Neutrophil (primary cell): Measurements from ENCODE around the gene PEDS1.

DNA sequence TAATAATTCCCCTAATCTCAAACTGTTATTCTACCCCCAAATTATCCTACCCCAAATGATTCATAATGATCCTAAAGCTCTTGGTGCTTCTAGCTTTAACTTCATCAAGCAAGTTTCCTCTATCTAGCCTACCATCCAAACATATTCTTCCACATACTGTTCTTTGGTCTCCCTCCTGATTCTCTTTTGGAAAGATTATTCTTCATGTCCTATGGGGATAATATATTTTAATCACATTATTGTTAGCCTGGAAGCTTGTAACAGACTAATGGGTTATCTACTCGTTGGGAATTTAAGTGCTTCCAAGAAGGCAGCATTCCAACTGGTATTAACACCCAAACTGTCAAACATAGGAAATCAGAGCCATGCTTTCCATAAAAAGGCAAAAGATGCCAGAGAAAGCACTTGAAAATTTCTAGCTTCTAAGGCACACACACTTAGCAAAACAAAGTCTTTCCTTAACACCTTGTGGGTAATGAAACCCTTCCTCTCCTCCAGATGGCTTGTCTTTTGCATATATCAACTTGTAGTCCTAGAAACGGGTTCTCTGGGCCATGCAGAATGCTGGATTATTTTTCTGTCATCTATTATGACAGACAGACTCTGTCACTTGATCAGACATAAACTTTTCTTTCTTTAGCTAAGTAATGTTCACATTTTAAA is 41.6 kb downstream of the B4GALT5 start:
- PRO-cap: no peak

- PRO-cap: no peak
Measured at GRCh38 chr20:49704953-49705898, 8.5 kb downstream of the B4GALT5 start.

DNA sequence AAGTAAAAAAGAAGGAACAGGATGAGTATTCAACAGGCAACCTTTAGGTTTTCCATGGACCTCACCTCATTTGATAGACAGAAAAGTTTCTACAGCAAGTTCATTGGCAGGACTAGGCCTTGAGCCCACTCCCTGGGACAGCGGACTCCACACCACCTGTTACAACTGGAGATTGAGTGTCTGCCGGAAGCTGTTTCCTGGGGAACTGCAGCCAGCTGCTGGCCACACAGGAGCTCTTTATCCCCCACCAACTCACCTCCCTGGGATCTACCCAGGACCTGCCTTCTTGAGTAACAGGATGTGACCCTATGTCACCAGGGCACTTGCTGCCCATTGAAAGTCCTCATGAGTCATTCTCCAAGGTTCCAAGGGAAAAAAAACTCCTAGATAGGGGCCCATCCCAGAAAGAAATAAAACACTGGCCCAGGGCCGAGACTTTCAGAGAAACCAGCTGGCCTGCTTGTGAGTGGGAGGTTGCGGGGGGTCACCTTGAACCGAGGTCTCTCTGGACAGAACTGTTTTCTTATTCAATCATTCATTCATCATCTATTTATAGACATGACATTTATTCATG is 37.4 kb upstream of the SLC9A8 start:
- PRO-cap: no peak

DNA sequence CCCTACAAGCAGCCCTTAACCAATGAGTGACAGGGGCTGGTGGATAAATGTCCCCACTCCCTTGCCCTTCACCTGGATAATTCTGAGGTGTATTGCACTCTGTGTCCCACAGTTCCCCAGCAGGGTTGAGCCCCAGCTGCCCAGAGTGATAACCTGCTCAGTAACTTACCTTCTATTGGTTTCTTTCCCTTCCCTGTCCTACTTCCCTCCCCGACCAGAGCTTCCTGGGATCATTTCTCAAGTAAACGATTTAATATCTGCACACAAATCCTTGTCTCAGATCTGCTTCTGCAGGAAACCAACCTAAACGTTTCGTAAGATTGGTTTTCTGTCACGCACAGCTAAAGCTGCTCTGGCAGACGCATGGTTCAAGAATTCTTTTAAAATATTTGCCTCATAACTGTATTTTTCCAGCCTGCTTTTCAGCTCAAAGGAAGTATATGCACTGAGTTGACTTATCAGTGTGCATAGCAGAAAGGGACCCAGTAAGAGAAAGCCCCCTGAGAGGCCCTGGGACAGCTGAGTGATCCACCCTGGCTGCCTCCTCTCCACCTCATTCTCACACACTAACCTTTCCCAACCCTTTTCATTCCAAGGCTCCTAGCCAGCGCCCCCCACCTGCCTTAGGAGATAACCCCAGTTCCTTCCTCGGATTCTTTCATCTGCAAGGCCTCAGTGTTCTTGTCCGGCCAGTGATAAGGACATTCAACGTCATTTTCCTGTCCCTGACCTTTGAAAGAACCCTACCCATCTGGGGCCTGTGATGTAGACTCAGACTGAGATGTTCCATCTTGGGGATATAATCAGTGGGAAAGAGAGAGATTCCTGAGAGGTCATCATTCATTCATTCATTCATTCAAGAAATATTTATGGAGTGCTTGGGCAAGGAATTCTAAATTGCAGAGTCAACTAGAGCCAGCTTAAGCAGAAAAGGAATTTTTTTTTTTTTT is 22.5 kb upstream of the SLC9A8 start:
- PRO-cap: no peak

GRCh38 chr20:49811756-49812448 is 726 bp upstream of the SLC9A8 start:
- PRO-cap: no peak

DNA sequence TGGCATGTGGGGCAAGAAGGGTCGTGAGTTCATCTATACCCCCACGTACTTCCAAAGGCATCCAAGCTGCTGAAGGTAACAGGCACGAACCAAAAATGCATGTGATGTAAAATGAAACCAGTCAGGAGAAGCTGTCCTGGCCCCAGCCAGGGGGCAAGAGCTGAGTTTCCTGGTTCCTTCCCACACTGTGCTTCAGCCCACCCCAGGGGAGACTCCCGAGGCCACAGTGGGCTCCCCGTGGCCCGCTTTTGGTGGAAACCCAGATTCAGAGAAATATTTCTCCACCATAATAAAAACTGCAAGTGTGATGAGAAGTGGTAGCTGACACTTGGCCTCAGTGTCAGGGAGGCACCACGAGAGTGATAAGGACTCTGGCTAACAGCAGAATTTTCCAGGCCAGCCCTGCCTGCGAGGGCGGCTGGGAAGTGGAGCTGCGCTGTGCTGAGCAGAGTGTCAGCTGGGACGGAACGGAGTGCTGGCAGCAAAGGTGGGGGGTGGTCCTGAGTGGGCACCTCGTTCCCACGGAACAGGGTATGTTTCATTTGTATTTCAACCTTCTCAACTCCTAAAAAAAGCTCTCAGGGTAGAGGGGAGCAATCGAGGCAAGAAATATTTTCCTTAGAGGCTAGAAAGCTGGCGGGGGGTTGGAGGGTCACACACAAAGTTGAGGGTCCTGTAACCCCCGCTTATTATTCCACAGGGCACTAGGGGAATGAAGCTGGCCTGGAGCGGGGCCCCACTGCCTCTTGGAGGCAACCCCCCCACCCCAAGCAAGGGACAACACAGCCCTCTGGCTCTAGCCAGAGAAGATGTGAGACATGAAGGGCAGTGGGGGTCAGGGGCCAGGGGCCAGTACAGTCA is 22.4 kb downstream of the SPATA2 start:
- PRO-cap: no peak

DNA sequence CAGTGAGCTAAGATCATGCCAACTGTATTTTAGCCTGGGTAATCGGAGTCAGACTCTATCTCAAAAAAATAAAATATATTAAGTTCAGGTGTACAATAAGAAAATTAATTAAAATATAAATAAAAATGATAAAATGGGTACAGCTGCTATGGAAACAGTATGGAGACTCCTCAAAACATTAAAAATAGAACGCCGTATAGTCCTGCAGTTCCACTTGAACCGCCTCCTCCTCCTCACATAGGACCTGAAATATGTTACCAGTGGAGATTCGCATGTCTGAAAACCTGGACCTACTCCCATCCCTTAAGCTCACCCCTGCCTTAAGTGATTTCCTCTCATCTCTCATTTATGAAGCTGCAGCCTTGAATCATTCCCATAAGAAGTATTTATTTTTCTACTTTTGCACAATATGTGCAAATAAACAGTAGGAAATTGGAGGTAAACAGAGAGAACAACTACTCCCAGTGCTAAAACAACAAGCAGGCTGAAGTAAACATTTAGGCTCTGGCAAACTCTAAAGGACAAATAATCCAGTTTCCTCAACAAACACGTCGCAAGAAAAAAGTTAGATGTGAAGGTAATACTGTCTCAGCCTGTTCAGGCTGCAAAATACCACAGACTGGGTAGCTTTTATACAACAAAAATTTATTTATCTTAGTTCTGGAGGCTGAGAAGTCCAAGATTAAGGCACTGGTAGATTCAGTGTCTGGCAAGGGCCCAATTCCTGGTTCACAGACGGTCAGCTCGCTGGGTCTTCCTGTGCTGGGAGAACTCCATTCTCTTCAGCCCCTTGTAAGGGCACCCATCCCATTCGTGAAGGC is 15.8 kb downstream of the SPATA2 start:
- PRO-cap: no peak

DNA sequence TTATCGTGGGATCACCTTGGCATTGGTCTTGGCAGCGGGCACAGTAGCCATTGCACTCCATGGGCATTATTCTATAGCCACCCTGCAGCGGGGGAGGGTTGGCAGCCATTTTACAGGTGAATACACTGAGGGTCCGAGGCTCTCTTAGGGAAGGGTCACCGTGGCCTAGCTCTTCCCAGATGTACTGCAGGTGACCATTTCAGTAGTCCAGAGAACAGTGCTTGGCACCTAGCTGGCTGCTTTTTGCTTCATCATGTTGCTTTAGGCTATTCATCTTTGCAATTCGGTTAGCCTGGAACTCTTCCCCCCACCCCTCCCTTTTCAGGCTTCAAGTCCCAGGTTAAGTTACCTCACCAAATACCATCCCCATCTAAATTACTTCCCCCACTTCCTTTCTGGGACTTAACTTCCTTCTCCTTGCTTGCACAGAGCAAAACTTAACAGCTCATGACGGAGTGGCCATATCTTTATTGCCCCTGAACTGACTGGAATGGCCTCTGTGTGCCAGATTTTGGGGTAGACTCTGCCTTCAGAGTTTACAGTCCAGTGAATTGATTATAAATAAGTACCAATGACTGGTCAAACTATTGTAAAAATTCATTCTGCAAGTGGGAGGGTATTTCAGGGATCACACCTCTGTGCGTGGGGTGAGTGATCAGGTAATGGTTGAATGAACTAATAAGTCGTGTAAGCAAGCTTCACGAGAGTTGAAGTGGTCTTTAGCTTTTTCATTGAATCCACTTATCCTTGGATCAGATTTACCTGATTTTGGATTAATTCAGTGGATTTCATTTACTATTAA is 1.4 kb downstream of the RNF114 start:
- PRO-cap: no peak

GRCh38 chr20:50054906-50055787 is 57.8 kb downstream of the UBE2V1 start:
- PRO-cap: no peak

GRCh38 chr20:50085859-50086420 is 27.0 kb downstream of the UBE2V1 start:
- PRO-cap: unidirectional peak, minus-strand start at chr20:50086002

- PRO-cap: no peak
Measured at GRCh38 chr20:50123547-50124352, 10.8 kb upstream of the UBE2V1 start.

GRCh38 chr20:50129913-50130443 is 17.0 kb upstream of the UBE2V1 start:
- PRO-cap: no peak

GRCh38 chr20:50151002-50151544 is 2.5 kb downstream of the PEDS1 start:
- PRO-cap: no peak

- PRO-cap: unidirectional peak, minus-strand start at chr20:50153668; unidirectional peak, minus-strand start at chr20:50153723
Measured at GRCh38 chr20:50153500-50154192, at the start of gene PEDS1. PEDS1 (minus strand) TSS chr20:50153723.

GRCh38 chr20:50191484-50191703 is 764 bp downstream of the CEBPB start:
- PRO-cap: no peak

GRCh38 chr20:50242702-50243383 is 52.2 kb downstream of the CEBPB start:
- PRO-cap: no peak

- PRO-cap: unidirectional peak, plus-strand start at chr20:50271788; unidirectional peak, plus-strand start at chr20:50271862
Measured at GRCh38 chr20:50271021-50272072, 80.7 kb downstream of the CEBPB start.

DNA sequence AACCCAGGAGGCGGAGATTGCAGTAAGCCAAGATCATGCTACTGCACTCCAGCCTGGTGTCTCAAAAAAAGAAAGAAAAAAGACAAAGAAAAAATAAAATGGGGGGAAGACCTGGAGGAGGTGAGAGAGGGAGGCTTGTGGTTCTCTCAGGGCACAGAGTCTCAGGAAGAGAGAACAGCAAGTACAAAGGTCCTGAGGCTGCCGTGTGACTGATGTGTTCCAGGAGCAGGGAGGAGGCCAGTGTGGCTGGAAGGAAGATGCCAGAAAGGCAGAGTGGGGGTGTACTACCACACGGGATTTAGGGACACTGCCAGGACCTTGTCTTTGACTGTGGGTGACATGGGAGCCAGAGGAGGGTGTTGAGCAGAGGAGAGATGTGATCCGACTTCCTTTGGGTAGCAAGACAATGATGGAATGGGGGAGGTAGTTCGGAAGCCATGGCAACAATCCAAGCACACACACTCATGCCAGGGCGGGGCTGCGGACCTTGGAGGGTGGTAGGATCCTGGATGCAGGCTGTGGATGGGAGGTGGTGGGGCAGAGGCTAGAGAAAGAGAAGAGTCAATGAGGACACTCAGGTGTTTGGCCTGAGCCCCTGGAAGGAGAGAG is 136.4 kb upstream of the PTPN1 start:
- PRO-cap: no peak

GRCh38 chr20:50430606-50431132 is 79.5 kb upstream of the PTPN1 start:
- PRO-cap: no peak

GRCh38 chr20:50431133-50431666 is 79.0 kb upstream of the PTPN1 start:
- PRO-cap: no peak